Thyroid gland (tissue), 7 donors: ENCODE measurements around the genes TRIM51G, OR5D13, OR5I1, OR8J3, OR5T2, OR8U1, OR5M11 and OR9G4.

- PRO-cap, 2 experiments, result no peak in any of the 2 experiments
- RAMPAGE, long total RNA, 5 experiments, result no peak in any of the 5 experiments
These were observed 97.7 kb downstream of the PTPRJ start for GRCh38 chr11:48077807-48078614.

GRCh38 chr11:48079187-48080081 lies 99.1 kb downstream of the PTPRJ start:
- PRO-cap, 2 experiments, result no peak in any of the 2 experiments
- RAMPAGE, long total RNA, 5 experiments, result no peak in any of the 5 experiments

DNA sequence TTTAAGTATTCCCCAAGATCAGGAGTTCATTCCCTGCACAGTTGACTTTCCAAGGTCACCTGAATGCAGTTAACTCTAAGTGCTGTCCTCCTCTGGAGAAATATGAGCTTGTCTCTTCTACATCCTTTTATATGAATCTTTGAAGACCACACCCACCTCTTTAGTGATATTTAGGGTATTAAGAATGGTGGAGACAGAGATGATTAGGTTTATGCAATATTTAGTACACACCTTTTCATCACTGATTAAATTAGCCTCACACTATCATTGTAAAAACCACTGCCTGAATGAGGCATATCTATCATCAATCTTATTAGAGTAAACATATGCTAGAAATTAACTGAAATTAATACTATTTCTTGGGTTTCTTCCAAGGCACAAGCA lies at the start of gene TRIM51G:
Gene TRIM51G, minus strand, starts transcription at position 96 of the 384 bp plus-strand sequence.
- PRO-cap, 2 experiments, result no peak in any of the 2 experiments
- RAMPAGE, long total RNA, 5 experiments, result no peak in any of the 5 experiments

DNA sequence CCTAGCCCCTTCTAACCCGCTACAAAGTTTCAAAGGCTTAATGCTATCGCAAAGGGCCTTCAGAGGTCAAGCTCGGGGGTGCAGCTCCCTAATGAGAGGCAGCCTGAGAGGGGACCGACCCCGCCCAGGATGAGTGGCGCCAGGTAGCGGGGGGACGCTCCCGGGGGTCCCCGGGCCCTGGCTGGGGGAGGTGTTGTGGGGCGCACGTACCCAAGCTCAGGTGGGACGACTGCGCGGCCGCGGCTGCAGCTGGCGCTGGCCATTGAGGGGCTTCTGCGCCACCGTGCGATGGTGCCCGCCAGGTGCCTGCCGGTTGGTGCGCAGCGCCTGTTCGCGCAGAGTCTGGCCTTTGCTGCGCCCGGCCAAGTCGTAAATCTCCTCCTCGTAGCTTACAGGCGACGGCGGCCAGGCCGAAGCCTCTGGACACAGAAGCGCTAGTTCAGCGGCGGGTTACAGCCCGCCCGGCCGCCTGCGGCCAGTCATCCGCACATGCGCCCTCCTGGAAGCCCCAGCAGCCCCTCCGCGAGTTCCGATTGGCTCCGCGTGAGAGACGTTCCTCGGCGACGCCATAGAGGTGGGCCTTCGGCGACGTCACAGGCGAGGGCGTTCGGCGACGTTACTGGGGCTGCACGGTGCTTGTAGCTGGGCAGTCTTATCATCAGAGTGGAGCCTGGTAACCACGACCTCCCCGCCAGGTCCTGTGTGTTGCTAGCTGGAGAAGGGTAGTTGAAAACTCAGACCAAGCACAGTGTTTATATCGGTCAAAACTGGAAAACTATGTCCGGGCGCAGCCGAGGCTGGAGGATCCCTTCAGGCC lies 315.8 kb upstream of the OR4C12 start:
- PRO-cap, 2 experiments, result no peak in any of the 2 experiments
- RAMPAGE, long total RNA, 5 experiments, result no peak in any of the 5 experiments

DNA sequence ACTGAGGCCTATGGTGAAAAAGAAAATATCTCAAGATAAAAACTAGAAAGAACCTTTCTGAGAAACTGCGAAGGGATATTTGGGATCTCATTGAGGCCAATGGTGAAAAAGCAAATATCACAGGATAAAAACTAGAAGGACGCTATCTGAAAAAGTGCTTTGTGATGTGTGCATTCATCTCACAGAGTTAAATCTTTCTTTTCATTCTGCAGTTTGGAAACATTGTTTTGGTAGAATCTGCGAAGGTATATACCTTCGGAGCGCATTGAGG lies 163.0 kb upstream of the TRIM48 start:
- PRO-cap, 2 experiments, result no peak in any of the 2 experiments
- RAMPAGE, long total RNA, 5 experiments, result no peak in any of the 5 experiments

DNA sequence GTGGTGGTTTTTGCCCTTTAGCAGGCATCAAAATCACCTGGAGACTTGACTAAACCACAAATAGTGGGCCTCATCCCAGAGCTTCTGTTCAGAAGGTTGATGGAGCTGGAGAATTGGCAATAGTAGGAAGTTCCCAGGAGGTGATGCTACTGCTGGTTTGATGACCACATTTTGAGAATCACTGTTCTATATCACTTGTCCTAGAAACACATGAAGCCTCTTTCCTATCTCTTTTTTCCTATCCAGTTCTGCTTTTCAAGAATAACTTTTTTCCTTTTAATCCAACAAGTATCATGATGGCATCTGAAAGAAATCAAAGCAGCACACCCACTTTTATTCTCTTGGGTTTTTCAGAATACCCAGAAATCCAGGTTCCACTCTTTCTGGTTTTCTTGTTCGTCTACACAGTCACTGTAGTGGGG lies at the start of gene OR5D13:
Gene OR5D13, plus strand, starts transcription at position 294 of the 422 bp plus-strand sequence.
- PRO-cap, 2 experiments, result no peak in any of the 2 experiments
- RAMPAGE, long total RNA, 5 experiments, result no peak in any of the 5 experiments

DNA sequence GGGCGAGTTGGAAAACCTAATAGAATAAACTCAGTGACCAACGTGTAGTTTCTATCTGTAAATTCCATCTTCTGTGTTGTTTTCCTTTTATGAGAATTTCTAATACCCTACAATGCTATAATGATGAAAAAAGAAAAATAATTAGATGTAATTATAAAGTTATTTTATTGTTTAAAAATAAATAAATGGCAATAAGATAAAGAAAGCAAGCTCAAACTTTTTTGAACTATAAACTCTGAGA lies at the start of gene OR5I1:
Gene OR5I1, minus strand, starts transcription at position 68 of the 241 bp plus-strand sequence.
- PRO-cap, 2 experiments, result no peak in any of the 2 experiments
- RAMPAGE, long total RNA, 5 experiments, result no peak in any of the 5 experiments

- PRO-cap, 2 experiments, result no peak in any of the 2 experiments
- RAMPAGE, long total RNA, 5 experiments, result no peak in any of the 5 experiments
These were observed at the start of gene OR8J3 for GRCh38 chr11:56140038-56140595. Gene OR8J3, minus strand, starts transcription at chr11:56140201.

GRCh38 chr11:56234047-56234569 lies at the start of gene OR5T2:
Gene OR5T2, minus strand, starts transcription at chr11:56234255.
- PRO-cap, 2 experiments, result no peak in any of the 2 experiments
- RAMPAGE, long total RNA, 5 experiments, result no peak in any of the 5 experiments

- PRO-cap, 2 experiments, result no peak in any of the 2 experiments
- RAMPAGE, long total RNA, 5 experiments, result no peak in any of the 5 experiments
These were observed at the start of gene OR8U1 for GRCh38 chr11:56375340-56375865. Gene OR8U1, plus strand, starts transcription at chr11:56375624.

- PRO-cap, 2 experiments, result no peak in any of the 2 experiments
- RAMPAGE, long total RNA, 5 experiments, result no peak in any of the 5 experiments
These were observed at the start of gene OR5M11 for GRCh38 chr11:56543132-56543534. Gene OR5M11, minus strand, starts transcription at chr11:56543257.

- PRO-cap, 2 experiments, result no peak in any of the 2 experiments
- RAMPAGE, long total RNA, 5 experiments, result no peak in any of the 5 experiments
These were observed at the start of gene OR9G4 for GRCh38 chr11:56748412-56749088. Gene OR9G4, minus strand, starts transcription at chr11:56748697.

- PRO-cap, 2 experiments, result peak in 1 of 2 experiments; most common minus-strand start chr11:57217142 (in 1)
- RAMPAGE, long total RNA, 5 experiments, result no peak in any of the 5 experiments
These were observed 20.1 kb downstream of the APLNR start for GRCh38 chr11:57216862-57217533.

GRCh38 chr11:57275625-57276038 lies 38.6 kb upstream of the APLNR start:
- PRO-cap, 2 experiments, result no peak in any of the 2 experiments
- RAMPAGE, long total RNA, 5 experiments, result no peak in any of the 5 experiments

DNA sequence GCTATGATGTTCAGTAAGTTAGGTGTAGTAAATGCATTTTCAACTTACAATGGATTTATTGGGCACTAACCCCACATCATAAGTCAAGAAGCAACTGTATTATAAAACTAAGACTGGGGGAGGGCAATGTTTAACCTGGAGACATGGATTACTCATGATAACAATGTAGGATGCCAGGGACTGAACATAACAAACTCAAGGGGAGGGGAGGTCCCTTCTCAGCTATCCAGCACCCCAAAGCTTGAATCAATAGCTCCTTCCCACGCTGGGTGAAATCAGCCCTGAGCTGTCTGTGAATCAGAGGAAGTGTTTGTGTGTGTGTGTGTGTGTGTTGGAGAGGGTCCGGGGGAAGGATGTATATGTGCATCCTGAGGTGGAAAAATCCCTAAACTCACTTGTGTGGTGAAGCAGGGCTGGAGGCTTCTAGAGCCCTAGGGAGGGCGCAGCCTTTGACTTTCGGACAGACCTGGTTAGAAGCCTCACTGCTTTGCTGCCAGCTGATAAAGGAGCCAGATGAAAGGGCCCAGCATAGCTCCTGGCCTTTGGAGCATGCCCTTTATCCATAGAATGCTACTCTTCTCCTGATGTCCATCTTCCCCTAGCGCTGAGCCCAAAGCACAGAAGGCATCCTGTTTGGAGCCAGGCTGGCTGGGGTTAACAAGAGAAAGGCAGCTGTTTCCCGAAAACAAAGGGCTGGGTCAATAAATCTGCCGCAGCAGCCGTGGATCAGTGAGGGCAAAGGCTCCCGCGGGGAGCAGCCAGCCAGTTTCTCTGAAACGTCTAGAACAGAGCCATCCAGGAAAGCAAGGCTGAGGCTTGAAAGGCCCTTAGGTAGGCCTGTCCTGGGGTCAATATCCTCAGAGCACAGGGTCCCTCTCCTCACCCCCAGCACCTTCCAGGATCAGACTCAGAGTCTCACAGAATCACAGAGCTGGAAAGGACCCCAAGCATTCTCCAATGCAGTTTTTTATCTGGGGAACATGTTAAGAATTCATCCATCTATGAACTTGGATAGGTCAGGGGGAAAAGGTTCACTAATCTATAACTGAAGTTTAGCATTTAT lies 35.7 kb downstream of the TNKS1BP1 start:
- PRO-cap, 2 experiments, result no peak in any of the 2 experiments
- RAMPAGE, long total RNA, 5 experiments, result no peak in any of the 5 experiments

GRCh38 chr11:57307225-57307721 lies 17.5 kb downstream of the TNKS1BP1 start:
- PRO-cap, 2 experiments, result no peak in any of the 2 experiments
- RAMPAGE, long total RNA, 5 experiments, result no peak in any of the 5 experiments

DNA sequence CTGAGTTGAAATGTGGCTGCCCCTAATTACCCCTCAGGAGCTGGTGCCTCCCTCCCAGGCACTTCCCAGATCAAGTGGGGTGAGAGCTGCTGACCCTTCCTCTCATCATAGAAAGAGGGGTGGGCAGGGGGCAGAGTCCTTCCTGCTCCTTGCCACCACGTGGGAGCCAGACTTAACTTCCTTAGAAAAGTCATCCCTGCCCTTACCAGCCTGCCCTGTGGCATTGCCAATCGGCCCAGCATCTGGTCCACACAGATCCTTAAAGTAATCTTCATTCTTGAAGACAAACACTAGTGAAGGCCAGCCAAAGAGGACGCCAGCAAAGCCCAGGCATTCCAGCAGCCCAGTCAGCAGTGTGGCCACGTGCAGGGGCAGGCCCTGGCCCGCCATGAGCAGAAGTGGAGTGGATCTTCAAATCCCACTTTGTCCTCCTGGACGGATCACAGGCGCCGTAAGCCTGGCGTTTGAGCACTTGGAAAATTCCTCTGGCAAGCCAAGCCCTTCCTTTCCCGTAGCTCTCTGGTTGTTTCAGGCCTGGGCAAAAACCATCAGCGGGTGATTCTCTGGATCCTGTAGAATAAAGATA lies 1.0 kb downstream of the SLC43A3 start:
- PRO-cap, 2 experiments, result no peak in any of the 2 experiments
- RAMPAGE, long total RNA, 5 experiments, result start-site peak on the minus strand in 1 of 5 experiments, centred at position 245 of the sequence, 201 reads per replicate

GRCh38 chr11:57427337-57428182 lies 639 bp upstream of the SLC43A3 start:
- PRO-cap, 2 experiments, result peak in 2 of 2 experiments; most common plus-strand start chr11:57427602 (in 2); most common minus-strand start chr11:57427456 (in 1)
- RAMPAGE, long total RNA, 5 experiments, result start-site peak on the minus strand in 1 of 5 experiments, at chr11:57427426-57427462 at its widest, 337 reads per replicate

GRCh38 chr11:57639147-57639519 lies 10.6 kb downstream of the YPEL4 start:
- PRO-cap, 2 experiments, result no peak in any of the 2 experiments
- RAMPAGE, long total RNA, 5 experiments, result no peak in any of the 5 experiments

DNA sequence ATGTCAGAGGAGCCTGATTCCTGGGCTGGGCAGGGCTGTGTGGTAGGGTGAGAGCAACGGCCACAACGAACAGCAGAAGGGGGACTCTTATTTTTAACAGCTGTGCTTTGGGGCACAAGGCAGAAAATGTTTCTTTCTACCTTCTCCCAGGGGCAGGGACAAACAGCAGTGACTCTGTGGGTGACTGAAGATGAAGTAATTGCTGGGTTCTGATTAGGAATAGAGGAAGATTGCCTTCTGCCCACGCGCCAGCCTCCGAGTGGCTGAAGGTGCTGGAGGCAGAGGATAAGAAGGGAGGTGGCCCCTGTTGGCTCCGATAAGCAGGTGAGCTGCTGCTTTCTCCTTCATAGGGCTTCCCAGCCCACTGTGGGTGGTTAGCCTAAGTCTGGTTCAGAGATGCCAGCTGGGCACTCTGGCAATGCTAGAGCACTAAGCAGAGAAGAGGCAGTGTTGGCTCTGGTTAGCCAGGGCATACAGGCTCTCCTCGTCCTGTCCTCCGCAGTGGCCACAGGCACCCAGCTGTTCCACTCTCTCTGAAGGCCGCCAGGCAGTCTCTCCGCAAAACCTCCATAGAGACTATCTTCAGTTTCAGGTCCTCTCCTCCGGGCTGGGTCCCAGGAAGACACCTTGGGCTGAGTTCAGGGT lies 1.5 kb downstream of the YPEL4 start:
- PRO-cap, 2 experiments, result no peak in any of the 2 experiments
- RAMPAGE, long total RNA, 5 experiments, result no peak in any of the 5 experiments